ENCODE data around the genes NIM1K and MOCS2.

DNA sequence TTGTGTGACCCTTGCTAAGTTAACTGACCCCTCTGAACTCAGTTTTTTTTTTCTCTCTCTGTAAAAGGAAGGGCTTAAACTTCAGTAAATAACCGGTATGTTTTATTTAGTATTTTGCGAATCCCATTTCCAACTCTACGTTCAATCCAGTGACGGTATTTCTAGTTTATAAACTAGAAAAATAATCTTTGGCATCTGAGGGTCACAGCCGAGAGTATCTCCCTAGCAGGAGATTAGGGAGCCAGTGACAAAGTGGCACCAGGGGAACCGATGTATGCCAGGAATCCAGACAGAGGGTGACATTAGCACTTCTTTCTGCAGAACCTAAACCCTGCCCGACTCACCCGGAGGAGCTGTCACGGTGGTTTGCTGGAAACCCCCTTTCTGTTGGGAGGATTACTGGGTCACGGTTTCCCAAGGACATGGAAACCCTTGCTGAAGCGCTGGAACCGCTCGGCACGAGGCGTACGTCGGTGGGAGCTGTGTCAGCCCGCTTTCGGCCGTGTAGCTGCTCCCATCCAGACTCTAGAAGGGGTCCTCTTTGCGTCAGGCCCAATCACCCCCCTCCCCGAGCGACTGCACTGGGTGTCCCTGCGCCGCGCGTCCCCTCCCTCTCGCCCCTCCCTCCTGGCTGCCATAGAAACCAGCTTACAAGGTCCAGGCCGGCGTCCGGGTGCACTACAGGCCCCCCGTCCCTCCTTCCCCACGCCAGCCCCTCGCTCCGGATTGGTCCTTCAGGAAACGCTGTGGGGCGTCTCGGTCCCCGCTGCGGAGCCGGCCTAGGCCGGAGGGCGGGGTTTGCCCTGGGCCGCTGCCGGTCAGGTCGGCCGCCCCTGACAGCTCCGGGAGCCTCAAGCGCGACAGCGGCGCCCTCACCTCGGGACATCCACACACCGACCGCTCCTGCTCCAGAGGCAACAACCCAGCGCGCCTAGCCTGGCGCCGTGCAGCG is at the start of gene NIM1K:
TSS of gene NIM1K (plus strand) at position 794 of the 952 bp plus-strand sequence.
- PRO-cap, result no peak

GRCh38 chr5:43192384-43193361 is 648 bp downstream of the NIM1K start:
- PRO-cap, result no peak

DNA sequence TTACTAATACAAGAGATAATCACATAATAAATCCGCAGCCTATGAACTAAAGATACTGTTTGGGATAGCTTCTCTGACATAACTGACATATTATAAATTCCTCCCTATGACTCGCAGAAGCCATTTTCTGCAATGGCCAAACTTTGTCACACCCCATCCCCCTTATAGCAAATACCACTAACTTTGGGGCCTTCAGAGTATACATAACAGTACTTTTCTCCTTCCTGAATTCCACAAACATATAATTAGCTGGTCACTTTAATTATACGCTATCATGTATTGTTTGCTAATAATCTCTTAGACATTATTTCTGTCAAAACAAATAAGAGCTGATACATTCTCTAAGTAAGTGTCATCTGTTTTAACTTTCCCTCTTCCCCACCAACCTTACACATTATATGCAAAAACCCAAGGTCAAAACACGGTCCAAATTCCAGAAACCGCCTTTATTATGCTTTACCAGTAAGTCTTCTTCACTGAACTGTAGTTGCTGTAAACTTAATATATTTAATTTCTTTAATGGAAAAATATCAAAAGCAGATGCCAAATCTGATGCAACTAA is 994 bp downstream of the TMEM267 start:
- PRO-cap, result no peak

DNA sequence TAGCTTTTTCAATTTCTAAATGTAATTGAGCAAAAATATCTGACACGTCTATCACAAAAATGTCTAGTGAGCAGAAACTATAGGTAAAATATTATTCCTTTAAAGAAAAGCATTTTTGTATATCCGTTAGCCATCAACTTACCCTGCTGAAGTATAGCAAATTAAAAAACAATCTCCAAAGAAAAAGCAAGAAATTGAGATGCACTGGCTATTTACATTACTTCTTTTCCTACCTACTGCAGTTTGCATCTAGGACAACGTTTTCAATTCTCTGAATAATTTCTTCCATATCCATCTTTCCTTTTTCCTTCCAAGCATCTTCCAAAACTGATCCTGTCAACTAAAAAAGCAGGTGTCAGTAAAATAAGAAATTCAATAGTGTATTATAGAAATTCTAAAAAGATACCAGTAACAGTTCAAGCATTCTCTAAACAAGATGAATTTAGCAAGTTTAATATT is 20.4 kb upstream of the C5orf34 start:
- PRO-cap, result no peak

DNA sequence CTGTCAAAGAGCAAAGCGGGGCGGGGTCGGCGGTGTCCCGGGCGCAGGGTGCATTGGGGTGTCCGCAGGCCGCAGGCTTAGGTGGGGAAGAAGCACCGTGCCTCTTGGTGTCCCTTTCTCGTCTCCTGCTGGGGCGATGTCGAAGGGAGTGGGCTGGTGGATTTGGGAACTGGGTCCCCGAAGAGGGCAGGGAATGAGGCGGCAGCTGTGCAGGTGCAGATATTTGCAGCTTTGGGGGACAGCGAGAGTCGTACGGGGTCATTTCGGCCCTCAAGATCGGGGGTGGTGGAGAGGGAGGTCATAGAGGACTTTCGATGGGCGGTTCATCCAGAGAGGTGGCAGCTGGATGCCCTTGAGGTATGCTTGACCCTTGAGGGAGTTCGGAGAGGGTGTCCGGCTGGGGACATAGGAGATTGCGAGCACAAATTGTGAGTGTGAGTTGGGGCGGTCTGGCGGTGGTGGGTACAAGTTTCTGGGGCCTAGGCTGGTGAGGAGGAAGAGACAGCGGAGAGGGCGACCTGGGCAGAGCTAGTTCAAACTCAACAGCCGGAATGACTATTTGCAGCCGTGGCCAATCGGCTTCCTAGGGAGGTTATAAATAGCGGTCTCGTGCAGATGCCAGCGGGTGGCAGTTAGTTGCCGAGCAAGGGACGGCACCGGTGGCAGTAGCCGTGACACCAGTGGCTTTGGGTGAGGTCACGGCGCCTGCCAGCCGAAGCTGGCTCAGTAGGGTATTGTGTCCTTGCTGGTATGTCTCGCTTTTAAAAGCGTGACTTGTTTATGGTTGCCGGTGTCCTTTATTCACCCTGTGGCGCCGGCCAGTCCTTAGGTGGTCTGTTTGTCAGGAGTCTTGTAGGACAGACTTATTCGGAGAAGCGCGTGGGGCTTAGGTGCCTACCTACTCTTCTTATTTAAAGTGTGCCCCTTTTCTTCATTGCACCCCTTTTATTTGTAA is 704 bp downstream of the NNT start:
- PRO-cap, result bidirectional peak, plus-strand start at position 624 of the sequence, minus-strand start at position 503 of the sequence

DNA sequence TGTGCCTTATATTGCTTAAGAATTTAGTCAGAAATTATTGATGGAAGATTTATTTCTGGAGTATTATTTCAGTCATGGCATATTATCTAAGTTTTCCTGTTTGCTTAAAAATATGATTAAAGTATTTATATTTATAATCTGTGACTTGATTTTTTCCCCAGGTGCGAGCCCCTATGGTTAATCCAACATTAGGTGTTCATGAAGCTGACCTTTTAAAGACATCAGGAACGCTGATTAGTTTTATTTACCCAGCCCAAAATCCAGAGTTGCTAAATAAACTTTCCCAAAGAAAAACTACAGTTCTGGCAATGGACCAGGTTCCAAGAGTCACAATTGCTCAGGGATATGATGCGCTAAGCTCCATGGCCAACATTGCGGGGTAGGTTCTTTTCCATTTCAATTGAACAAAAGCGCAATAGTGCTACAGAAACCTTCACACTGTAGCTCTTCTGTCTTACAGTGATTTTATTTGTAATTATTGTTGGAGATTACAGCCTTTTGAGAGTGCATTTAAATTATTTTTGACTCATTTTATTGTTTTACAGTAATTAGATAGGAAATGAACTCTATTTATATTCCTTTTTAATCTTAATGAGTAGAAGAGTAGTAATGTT is 12.8 kb downstream of the NNT start:
- PRO-cap, result no peak

- PRO-cap, result no peak
These were observed 81.1 kb downstream of the NNT start for GRCh38 chr5:43684089-43684512.

DNA sequence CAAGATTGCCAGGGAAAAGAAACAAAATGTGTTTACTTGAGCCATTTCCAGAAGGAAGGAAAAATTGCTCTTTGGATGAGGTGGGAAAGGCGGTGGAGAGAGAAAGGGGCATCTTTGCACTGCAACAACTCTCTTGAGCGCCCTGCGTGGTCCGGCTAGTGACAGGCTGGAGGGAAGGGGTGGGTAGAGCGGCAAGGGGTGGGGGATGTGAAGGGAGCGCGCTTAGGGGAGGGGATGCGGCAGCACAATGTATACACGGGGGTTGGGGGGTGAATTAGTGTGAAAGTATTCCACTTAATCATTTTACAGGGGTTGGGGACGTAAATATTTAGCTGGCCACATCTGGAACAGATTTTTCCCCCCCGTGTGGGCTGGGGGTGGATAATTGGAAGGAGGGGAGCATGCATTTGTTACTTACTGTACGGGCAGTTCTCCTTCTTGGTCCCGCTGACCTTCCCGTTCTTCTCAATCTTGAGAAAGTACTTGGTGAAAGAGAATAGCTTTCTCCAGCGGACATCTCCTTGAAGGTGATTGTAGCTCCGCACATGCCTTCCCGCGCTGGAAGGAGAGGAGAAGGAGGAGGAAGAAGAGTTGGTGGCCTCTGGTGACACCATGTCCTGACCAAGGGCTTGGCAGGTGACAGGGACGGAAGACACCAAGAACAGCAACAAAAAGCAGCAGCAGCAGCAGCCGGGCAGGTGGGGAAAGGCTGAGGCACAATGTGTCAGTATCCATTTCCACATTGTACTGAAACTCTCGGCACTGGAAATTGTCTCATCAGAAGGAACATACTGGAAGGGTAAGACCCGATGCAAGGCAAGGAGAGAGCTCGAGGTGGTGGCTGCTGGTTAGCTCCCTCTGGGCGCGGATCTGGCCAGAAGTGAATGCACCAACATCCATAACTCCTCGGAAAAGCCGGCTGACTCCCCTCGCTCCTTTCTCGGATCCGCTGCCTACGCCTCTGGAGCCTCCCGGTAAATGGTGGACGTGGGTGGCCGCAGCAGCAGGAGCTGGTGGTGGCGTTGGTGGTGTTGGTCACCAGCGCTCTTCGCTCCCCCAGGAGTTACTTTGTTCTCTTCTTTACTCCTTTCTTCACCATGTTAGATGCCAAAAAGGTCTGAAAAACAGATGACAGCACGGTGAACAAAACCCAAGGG is 902 bp downstream of the FGF10 start:
- PRO-cap, result no peak

DNA sequence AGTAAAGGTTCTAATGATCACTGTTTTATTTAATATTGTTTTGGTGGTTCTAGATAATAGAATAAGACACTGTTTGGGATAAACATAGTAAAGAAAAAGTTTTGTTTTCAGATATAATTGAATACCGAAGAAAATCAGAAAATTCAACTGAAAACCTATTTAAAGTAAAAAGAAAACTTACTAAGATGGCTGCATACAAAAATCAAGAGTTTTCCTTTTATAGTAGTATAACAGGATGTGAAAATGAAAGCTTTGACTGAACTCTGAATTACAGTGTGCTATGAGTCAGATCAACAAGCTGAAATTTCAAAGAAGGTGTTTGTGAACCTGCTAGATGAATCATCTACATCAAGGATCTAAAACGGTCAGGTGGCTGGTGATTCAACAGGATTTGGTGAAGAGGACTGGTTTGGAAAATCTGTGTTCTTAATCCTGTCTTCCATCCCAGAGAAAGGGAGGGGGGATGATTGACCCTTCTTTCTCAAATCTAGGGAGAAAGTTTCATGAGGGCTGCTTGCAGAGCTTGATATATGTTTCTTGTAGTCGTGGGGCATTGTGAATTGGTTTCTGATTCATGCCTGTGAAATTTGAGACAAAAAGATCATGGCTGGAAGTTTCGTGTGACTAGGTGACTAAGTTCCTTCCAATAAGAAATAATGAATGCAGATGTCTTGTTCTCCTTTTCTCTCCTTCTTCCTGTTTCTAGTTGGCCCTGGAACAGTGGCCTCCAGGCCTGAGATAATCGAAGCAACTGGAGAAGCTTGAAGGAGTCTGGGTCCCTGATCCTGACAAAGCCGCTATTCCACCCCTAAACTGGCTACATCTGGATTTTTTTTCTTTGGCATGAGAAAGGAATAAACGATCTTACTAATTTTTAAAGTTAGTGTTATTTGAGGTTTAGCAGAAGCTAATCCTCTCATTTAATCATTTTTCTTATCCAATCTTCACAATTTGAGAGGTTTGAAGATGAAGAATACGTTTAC is 67.0 kb downstream of the MRPS30 start:
- PRO-cap, result no peak

GRCh38 chr5:50667702-50668197 is 1.3 kb downstream of the PARP8 start:
- PRO-cap, result bidirectional peak, plus-strand start at chr5:50668310, minus-strand start at chr5:50667995

DNA sequence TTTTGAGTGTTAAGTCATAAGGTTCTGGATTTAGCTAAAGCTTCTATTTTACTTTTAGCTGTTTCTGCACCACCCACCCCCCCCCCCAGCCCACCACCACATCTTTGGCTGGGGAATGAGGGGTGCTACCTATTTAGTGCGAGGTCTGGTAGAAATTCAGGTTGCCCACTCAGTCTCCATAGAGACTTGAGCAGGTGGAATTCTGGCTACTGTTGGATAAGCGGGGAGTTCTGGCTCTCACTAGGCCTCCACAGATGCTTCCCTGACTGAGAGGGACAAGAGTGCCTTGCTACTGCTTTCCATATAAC is 194.2 kb downstream of the PARP8 start:
- PRO-cap, result no peak

DNA sequence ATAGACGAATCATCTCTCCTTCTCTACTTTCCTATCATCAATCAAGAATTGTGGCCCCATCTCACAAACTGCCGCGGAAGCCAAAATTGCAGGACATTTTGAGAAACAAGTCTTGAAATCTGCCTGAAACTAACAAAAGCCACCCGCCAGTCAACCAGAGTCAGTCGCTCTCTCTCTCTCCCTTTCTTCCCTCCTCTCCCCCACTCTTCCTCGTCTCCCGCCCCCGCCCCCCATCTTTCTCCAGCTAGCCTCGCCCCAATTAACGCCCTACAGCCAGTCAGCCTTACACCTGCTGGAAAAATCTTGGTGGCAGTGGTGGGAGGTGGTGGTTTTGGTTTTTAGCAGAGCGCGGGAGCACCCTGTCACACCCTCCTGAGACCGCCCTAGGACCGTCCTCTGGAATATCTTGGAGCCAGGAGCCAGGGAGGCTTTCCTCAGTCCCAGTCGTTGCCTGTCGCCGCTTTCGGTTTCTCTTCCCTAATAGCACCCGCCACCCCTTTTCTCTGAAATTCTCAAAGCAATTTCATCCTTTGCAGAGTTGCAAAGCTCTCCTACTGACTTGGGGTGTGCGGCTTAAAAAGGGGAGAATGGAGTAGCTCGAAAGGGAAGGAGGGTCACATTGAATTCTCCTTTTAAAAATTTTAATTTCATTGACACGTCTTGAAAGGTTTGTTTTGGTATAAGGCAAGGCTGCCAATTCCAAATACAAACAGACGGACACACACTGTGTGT is 301.1 kb downstream of the PARP8 start:
- PRO-cap, result no peak

GRCh38 chr5:52888361-52888921 is 100.7 kb upstream of the ITGA2 start:
- PRO-cap, result no peak

GRCh38 chr5:52918673-52919109 is 70.5 kb upstream of the ITGA2 start:
- PRO-cap, result no peak

- PRO-cap, result no peak
These were observed 66.7 kb upstream of the ITGA2 start for GRCh38 chr5:52922299-52922985.

- PRO-cap, result bidirectional peak, plus-strand start at chr5:53109915, minus-strand start at chr5:53109741
These were observed at the start of gene MOCS2 for GRCh38 chr5:53108983-53109991. Gene MOCS2 (minus strand): TSS chr5:53109757.

DNA sequence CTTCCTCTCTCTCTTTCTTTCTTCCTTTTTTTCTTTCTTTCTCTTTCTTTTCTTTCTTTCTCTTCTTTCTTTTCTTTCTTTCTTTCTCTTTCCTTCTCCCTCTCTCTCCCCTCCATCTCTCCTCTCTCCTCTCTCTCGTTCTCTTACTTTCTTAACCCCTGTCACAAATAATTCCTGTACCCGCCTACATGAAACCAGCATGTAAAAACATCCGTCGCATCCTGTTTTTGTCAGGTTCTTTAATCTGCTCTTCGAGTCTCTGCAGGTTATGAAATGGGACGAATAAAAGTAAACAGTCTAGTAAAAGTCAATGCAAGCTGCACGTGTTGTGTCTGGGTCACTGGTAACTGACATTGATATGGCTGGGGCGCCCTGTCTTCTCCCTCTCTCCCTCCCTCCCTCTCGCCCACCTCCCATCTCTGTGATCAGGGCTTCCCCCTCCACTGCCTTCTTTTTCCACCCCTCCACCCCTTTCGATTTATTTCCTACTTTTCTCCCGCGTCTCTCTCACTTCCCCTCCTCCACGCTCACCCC is 1.9 kb downstream of the FST start:
- PRO-cap, result no peak

DNA sequence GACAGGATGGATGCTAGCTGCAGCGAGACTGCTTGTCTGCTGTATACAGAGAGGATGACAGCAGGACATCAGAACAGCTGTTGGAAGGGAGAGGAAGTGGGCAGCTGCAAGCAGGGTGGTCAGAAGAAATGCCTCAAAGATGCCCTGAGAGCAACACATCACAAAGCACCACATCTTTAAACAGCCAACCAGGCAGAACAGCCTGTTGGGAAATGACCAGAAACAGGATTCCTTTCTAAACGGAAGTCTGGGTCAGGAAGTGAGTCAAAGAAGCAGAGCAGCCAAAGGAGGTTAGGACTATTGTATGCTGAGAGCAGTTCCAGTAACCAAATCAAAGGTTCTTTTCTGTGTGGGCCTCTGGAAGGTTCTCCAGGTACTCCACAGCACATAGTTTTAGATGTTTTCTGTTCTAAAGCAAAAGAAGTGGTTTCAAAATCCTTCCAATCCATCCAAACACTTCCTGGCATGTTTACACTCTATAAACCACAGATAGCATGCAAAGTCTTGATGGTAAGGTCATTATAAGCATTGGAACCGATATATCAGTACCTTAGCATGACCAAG is 219.3 kb downstream of the NDUFS4 start:
- PRO-cap, result no peak

GRCh38 chr5:53885869-53886399 is 325.5 kb downstream of the NDUFS4 start:
- PRO-cap, result no peak

DNA sequence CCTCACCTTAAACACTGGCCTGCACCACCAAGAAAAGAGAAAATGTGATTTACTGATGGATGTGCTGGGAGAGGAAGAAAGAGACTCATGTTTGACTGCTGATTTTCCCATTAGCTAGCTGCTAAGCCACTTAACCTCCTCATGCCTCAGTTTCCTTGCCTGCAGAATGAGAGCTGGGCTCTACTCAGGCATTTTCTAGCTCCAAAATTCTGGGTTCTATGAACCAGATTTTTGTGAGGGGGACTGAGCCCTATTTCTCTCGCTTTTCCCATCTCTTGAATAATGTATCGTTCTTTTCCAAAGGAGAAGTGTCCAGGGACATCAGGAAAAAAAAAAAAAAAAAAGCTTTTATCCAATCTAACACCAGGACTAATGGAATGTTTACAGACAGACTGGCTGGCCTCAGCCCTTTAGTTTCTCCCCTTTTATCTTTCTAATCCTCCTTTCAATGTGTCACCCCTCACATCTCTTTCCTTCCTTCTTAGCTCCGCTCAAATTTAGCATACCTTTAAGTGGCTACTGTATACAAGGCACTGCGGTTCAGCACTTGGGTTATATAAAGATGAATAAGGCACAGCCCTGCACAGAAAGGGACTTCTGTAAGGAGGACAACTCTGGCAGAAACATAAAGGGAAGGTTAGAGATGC is 312.3 kb downstream of the ARL15 start:
- PRO-cap, result no peak